ENCODE data around the gene GJD4.

DNA sequence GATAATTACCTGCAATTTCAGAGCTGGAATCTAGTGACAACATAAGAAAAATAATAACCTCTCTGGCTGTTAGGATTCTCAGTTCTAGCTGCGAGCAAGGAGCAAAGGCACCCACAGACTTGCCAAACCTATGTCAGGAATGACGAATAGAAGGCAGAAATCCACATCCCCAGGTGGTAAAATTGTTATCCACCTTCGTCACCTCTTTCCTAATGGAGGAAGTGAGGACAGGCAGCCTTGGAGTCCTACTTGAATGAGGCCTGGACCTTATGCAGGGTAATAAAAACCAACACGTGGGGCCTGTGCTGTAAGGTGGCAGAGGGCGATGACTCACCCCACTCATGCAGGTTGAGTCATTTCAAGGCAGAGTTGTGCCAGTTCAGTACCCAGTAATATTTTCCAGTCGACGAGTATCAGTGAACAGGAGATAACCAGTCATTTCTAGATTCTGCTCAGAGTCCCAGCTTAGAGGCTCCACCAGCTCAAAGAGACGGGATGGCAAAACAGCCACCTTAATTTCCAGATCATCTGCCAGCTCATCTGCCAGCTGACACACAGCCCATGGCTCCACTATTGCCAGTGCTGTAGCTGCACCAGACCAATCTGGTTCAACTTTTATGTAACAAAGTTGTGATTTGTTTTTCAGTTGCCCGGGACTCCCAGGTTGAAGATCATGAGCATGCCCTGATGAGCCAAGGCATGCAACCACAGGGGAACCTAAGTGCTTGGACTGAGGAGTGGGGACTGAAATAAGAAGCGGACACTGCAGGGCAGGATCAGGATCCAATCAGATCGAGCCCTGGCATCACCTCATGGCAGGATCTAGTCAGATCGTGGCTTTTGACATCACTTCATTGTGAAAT, 176.1 kb upstream of the ITGB1 start:
- PRO-cap = unidirectional peak, plus-strand start at position 366 of the sequence
- RAMPAGE, long total RNA, 4 experiments = no peak in any of the 4 experiments

GRCh38 chr10:33138687-33139945, 181.1 kb upstream of the ITGB1 start:
- PRO-cap = no peak
- RAMPAGE, long total RNA, 4 experiments = no peak in any of the 4 experiments

DNA sequence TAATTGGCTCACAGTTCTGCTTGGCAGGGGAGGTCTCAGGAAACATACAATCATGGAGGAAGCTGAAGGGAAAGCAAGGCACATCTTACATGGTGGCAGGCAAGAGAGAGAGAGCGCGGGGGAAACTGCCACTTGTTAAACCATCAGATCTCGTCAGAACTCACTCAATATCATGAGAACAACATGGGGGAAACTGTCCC, 344.2 kb upstream of the NRP1 start:
- PRO-cap = no peak
- RAMPAGE, long total RNA, 4 experiments = no peak in any of the 4 experiments

DNA sequence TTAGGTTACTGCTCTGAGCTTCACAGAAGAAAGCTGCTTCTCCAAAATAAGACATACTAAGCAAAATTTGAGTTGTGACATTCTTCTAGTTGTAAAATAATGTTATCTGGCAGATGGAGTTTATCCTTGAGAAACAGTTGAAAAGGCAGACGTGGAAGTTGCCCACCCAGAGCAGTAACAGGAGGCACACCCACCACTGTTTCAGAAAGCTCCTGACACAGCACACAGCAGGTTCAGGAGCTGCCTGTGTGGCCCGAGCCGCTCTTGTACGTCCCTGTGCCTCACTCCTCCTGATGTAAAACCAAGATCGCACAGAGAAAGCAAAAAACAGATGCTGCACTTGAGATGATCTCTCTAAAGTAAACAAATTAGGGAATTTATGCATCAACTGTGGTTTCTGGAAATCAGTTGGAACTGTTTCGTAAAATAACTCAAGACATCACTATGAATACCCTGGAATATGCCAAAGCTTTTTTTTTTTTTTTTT, 620.9 kb downstream of the PARD3 start:
- PRO-cap = unidirectional peak, minus-strand start at position 289 of the sequence
- RAMPAGE, long total RNA, 4 experiments = no peak in any of the 4 experiments

GRCh38 chr10:34280455-34281355, 534.4 kb downstream of the PARD3 start:
- PRO-cap = no peak
- RAMPAGE, long total RNA, 4 experiments = no peak in any of the 4 experiments

DNA sequence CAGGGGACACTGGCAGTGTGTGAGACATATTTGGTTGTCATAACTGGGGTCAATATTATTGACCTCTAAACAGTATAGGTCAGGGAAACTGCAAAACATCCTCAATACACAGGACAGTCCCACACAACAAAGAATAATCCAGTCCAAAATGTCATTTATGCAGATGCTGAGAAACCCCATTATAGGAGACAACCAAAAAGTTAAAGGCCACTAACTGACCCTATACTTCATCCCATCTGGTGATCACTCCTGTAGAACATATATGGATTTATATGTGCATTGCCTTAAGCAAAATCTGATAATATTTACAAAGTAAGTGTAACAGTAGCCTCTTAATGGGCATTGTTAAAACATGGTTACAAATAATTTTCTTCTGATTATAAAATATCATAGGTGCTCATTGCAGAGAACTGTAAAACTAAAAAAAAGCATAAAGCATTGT, 272.7 kb downstream of the PARD3 start:
- PRO-cap = no peak
- RAMPAGE, long total RNA, 4 experiments = no peak in any of the 4 experiments

DNA sequence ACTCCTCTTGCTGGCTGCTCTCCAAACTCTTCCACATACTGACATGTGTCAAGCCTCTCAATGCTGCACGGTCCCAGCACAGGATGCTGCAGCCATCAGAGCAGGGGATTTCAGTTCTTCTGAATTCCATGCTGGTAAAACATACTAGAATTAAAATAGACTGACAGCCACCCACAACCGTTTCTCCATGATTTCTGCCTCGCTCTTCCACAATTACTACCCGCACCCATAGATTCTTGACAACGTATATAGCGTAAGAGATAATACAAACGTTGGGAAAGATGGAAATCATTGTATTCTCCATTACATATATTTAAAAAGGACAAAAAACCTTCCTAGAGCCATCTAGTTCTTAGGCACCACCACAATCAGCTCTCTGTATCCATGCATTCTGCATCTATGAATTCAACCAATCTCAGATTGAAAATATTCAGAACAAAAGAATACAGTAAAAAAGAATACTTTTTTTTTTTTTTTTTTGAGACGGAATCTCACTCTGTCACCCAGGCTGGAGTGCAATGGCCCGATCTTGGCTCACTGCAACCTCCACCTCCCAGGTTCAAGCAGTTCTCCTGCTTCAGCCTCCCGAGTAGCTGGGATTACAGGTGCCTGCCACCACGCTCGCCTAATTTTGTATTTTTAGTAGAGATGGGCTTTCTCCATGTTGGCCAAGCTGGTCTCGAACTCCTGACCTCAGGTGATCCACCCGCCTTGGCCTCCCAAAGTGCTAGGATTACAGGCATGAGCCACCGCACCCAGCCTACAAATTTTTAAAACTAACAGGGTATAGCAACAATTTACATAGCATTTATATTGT, 206.8 kb downstream of the PARD3 start:
- PRO-cap = no peak
- RAMPAGE, long total RNA, 4 experiments = start-site peak on the minus strand in 1 of 4 experiments, centred at position 407 of the sequence, 7 reads per replicate

- PRO-cap = no peak
- RAMPAGE, long total RNA, 4 experiments = start-site peak on the minus strand in 2 of 4 experiments, at chr10:34633055-34633555 at its widest, 5 to 6 reads per replicate
Observed at GRCh38 chr10:34632809-34633743, 182.0 kb downstream of the PARD3 start.

GRCh38 chr10:34659601-34660245, 155.4 kb downstream of the PARD3 start:
- PRO-cap = no peak
- RAMPAGE, long total RNA, 4 experiments = start-site peak on the minus strand in 1 of 4 experiments, at chr10:34659825-34659898 at its widest, 5 reads per replicate

DNA sequence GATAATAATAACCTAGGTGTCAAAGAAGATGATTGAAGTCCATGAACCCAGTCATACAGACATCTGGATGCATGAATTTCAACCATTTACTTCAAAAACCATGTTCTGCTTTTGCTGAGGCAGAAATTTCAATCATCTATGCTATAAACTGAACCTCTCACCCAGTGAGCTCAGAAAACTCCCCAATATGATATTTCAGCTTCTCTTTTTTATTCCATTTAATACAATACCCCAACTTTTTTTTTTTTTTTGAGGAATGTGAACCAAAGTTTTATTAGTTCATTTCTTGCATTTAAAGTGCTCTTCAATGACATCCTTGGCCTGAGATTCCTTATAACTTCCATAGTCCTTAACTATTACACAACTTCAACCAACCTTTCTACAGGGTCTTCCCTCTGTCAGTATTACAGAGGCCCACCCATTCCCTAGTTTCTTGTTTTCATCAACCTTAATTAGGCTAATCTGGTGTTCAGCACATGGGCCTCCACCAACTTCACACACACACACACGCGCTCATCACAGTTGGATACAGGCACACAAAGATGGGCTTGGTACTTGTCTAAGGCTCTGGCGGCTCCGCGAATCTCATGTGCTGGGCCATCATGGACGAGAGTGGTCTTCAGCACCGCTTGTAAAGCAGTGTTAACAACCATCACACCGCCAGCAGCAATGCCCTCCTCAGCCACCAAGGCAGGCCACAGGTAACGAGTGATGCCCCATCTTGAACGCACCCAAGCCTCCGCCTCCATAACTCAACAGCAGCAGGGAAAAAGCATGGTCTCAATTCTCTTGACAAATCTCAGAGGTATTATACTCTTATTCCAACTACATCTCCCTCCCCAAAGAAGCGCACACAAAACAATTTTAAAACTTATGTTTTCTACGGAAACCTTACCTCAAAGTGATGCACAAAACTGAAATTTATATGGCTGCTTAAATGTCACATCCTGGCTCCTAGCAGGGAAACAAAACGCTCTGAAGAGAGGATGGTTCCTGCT, 139.4 kb downstream of the PARD3 start:
- PRO-cap = no peak
- RAMPAGE, long total RNA, 4 experiments = start-site peak on the minus strand in 1 of 4 experiments, centred at position 427 of the sequence, 11 reads per replicate

GRCh38 chr10:34750813-34751326, 64.2 kb downstream of the PARD3 start:
- PRO-cap = unidirectional peak, plus-strand start at chr10:34751055
- RAMPAGE, long total RNA, 4 experiments = no peak in any of the 4 experiments

DNA sequence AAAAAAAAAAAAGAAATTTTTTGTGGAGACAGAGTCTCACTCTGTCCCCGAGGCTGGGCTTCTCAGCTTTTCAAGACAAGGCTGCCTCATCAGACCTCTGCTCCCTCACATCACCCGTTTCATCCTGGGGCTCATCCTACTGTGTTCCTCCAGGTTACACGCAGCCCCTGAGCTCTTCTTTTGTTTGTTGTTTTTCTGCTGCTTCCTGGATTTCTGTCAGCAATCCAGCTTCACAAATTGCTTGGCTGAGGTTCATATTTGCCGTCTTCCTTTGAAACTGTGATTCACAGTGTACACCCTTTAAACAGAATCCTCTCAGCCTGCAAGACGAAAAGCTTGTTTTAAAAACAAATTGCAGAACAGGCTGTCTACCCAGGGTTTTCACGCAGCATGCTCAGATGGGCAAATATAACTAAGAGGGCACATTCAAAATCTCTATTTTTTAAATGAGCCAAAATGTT, 39.0 kb upstream of the PARD3 start:
- PRO-cap = no peak
- RAMPAGE, long total RNA, 4 experiments = no peak in any of the 4 experiments

DNA sequence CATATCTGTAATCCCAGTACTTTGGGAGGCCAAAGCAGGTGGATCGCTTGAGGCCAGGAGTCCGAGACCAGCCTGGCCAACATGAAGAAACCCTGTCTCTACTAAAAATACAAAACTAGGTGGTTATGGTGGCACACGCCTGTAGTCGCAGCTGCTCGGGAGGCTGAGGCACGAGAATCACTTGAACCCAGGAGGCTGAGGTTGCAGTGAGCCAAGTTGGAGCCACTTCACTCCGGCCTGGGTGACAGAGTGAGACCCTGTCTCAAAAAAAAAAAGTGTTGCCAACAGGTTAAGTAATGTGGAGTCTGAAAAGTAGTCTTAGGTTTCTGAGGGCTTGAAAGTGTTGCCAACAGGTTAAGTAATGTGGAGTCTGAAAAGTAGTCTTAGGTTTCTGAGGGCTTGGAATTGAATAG, 23.9 kb downstream of the CREM start:
- PRO-cap = no peak
- RAMPAGE, long total RNA, 4 experiments = no peak in any of the 4 experiments

GRCh38 chr10:35191258-35191958, 64.8 kb downstream of the CREM start:
- PRO-cap = bidirectional peak, plus-strand start at chr10:35191654, minus-strand start at chr10:35191559; bidirectional peak, plus-strand start at chr10:35191831, minus-strand start at chr10:35191711
- RAMPAGE, long total RNA, 4 experiments = no peak in any of the 4 experiments

DNA sequence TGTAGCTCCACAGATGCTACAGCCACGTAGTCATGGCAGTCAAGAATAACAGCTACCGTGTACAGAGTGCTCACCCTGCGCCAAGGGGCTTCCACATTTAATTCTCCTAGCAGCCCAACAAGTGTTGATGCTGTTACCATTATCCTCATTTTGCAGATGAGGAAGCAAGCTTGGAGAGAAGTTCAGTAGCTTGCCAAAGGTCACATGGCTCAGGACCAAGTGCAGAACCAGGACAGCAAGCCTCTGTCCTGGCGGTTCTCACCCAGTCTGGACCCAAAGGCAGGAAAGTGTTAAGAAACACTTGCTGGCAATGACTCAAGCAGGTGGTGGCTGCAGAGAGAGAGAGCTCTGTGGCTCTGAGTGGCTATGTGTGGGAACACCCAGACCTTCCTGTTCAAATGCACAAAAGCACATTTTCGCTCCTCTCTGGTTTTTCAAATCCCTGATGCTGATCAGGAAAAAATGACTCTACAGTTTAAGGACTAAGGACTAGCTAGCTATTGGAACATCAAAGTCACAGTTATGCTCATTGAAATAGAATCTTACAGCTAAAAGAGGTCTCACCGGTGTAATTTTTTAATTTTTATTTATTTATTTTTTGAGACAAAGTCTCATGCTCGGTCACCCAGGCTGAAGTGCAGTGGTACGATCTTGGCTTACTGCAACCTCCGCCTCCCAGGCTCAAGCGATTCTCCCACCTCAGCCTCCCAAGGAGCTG, 89.9 kb downstream of the CREM start:
- PRO-cap = no peak
- RAMPAGE, long total RNA, 4 experiments = no peak in any of the 4 experiments

DNA sequence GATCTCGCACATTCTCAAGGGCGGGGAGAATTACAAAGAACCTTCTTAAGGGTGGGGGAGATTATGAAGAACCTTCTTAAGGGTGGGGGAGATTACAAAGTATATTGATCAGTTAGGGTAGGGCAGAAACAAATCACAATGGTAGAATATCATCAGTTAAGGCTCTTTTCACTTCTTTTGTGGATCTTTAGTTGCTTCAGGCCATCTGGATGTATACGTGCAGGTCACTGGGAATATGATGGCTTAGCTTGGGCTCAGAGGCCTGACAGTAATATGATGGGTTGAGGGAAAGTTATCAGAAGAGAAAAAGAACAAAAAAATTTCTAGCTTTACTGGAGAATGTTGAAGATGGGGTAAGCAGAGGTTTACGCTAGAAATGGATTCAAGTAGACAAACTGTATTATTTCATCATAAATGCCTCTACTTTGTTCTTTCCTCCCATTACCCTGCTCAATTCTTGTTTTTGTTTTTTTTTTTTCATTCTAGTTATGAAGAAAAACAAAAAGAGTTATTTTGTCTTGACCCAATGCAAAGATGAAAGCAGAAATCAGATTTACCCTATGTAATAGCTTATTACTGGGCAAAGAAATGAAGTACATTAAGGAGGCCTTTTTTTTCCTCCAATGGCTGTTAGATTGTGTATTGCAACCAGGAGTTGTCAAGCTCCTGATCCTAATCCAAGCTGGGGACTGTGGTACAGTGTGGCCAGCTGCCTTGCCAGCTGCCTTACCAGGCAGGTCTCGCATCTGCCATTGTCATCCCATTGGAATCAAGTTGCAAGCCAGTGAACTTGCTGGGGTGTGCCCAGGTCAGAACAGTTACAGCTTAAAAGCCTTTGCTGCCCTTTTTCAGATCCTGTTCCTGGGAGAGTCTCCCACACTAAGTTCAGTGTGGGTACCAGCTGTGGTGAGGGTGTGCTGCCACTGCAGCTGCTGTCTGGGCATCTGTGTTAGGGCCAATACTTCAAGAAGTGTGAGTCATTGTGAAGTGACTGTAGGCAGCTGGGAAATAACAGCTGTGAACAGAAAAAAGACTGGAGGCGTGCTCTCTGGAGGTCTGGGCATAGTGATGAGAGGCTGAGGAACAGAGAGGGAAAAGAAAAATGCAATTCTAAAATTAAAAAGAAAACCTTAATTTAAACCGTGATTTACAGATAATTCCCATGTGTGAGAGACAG, 72.6 kb downstream of the CCNY start:
- PRO-cap = no peak
- RAMPAGE, long total RNA, 4 experiments = start-site peak on the plus strand in 1 of 4 experiments, centred at position 807 of the sequence, 6 reads per replicate

DNA sequence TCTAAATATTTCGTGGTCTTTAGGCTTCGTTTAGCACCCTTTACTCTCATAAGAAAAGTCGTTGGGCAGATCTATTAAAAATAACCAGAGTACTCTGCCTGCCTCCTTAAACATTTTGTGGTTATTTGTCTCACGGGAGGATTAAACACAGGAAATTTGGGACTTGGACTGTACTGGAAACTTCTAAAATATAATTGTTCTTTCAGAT, 109.5 kb downstream of the CCNY start:
- PRO-cap = no peak
- RAMPAGE, long total RNA, 4 experiments = no peak in any of the 4 experiments

DNA sequence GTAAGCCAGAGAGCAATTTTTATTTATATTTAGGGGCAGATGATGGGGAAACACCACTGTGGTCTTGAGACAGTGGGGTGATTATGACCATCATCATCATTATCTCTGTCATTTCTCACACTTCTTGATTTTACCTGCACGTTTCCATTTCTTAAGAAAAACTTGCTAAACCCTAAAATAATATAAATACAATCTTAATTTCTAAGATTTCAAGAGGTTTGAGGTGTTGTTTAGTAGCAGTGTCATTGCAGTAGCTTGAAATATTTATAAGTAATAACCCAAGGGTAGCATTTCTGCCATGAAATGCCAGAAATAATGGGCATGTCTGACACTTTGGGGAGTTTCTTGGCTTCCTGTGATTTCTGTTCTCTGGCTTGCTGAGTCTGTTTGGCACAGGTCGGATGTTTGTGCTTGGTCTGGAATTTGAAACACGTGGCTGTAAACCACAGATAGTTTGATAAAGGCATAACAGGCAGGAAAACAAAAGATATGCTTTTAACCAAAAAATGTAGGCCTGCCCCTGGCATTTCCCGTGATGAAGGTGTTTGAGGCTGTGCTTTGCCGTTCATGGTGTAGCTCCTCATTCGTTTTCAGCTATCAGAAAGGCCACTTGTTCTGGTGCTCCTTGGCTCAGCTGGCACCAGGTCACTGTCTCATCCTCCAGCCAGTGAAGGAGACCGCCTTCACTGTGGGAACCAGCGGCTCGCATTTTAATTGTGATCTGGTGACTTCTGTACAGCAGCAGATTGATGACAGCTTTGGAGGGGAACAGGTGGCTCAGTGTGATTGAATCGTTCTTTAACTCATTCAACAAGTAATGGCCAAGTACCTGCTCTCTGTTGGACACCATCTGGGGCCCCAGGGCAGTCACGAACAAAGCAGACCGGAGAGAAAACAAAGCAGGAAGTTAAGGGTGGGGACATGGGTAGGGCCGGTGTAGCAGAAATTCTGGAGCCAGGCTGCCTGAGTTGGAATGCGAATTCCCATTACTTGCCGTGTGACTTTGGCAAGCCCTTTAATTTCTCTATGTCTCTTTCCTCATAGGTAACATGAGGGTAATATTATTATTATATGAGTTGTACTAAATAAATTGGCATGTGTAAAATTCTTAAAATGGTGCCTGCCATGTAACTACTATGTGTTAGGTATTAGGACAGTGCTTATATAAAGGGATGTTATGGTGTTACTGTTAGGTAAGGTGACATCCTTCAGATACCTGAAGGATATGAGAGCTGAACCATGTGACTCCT, 111.5 kb downstream of the CCNY start:
- PRO-cap = no peak
- RAMPAGE, long total RNA, 4 experiments = start-site peak on the plus strand in 1 of 4 experiments, centred at position 734 of the sequence, 5 reads per replicate

GRCh38 chr10:35473886-35474658, 131.1 kb upstream of the GJD4 start:
- PRO-cap = no peak
- RAMPAGE, long total RNA, 4 experiments = no peak in any of the 4 experiments

GRCh38 chr10:35605182-35605458, at the start of gene GJD4:
Gene GJD4 (plus strand): TSS chr10:35605341.
- PRO-cap = no peak
- RAMPAGE, long total RNA, 4 experiments = no peak in any of the 4 experiments